ENCODE measurements around a stretch of chr9.

DNA sequence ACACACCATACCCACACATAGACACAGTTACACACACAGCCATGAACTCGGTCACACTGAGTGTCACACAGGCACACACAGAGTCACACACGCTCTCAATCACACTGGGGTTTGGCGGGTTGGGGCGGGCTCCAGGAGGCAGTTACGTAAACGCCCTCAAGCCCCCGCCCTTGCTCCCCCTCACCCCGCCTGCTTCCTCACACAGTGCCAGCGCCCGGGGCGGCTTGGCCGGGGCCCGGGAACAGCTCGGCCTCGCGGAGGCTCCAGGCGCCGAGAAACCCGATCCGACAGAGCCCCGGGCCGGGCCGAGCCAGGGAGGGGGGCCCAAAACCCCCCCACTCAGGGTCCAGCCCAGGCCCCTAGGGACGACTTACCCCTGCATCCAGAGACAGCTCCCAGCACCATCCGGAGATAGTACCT lies 3.5 kb upstream of the CNTFR start:
- PRO-cap: no peak
- RAMPAGE, long total RNA, 2 experiments: no peak in any of the 2 experiments

- PRO-cap: no peak
- RAMPAGE, long total RNA, 2 experiments: no peak in any of the 2 experiments
Observed at GRCh38 chr9:34629155-34629724, 374 bp upstream of the ARID3C start.

DNA sequence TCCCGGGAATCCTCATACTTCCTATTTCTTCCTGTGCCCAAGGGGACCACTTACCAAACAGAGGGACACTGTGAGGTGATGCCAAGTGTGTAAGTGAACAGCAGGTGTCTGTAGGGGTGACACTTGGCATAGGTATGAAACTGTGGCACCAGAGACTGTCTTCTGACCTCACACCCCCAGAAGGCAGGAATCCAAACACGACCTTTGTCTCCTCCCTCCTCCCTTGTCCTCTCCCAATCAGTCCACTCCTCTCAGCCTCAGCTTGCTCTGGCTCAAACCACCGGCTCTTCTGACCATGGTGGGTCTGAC lies 1.4 kb upstream of the ARID3C start:
- PRO-cap: no peak
- RAMPAGE, long total RNA, 2 experiments: no peak in any of the 2 experiments

DNA sequence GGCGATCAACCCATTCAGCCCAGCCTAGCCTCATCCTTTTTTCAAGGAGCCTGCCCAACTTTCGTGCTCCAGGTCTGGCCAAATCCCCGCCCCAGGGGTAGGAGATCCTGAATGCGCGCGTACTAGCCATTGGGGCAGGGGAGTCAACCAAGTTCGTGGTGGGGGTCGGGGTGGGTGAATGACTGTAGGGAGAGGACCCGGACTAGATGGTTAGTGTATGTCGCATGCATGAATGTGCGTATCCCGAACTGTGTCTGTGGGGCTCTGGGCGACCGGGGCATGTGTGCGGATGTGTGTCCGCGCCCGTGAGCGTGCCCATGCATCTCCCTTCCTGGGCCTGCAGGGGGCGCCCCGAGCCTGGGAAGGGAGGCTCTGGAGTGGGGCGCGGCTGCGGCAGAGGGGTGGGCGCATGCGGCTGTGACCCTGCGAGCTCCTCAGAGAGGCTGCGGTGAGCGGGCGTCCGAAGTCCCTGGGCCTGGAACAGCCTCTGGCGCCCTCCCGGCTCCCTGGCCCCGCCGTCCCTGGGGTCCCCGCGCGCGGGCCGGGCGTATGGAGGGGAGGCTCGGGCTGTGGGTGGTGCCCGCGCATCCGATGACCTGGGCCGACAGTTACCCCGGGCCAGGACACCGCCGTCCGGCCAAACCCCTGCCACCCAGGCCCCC lies 8.7 kb downstream of the CCL21 start:
- PRO-cap: bidirectional peak, plus-strand start at position 437 of the sequence, minus-strand start at position 281 of the sequence
- RAMPAGE, long total RNA, 2 experiments: no peak in any of the 2 experiments

- PRO-cap: no peak
- RAMPAGE, long total RNA, 2 experiments: no peak in any of the 2 experiments
Observed at GRCh38 chr9:35026178-35026899, 15.7 kb upstream of the C9orf131 start.

DNA sequence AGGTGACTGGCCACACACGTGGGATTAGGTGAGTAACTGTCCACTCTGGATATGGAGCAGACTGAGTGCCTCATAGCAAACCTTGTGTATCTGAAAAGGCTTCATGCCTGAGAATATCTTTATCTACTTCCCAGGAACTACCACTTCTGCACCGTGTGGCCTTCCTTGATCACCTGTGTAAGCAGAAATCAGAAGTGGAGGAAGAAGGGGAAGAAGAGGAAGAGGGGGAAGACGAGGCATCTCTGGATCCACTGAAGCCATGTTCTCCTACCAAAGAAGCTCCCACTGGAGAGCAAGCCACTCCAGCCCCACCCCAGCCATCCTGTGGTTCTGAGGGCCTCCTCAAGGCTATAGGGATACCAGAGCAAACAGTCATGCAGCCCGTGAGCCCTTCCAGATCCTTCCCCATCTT lies 693 bp downstream of the C9orf131 start:
- PRO-cap: no peak
- RAMPAGE, long total RNA, 2 experiments: no peak in any of the 2 experiments

- PRO-cap: unidirectional peak, minus-strand start at chr9:35070968
- RAMPAGE, long total RNA, 2 experiments: no peak in any of the 2 experiments
Observed at GRCh38 chr9:35070669-35071159, 1.7 kb downstream of the VCP start.

- PRO-cap: unidirectional peak, minus-strand start at chr9:35295805
- RAMPAGE, long total RNA, 2 experiments: no peak in any of the 2 experiments
Observed at GRCh38 chr9:35295483-35296056, 133.8 kb downstream of the UNC13B start.

DNA sequence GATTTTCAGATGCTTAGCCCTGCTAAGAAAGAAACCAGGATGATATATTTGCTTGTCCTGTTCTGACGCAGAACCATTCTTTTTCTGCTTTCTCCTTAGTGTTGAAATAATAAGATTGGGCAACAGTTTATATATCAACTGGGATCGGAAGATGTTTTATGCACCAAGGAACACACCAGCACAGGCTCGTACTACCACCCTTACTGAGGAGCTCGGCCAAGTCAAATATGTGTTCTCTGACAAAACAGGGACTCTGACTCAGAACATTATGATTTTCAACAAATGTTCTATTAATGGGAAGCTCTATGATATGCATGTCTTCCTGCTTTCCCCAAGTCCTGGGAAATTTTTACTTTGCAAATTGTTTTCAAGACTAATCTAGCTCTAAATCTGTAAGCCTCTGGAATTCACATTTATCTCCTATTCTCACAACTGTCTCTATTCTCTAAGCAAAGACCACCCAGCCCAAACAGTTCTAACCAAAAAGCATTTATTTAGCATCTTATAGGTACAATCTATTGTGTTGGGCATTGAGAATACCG lies 18.9 kb upstream of the RUSC2 start:
- PRO-cap: unidirectional peak, minus-strand start at position 86 of the sequence
- RAMPAGE, long total RNA, 2 experiments: no peak in any of the 2 experiments

DNA sequence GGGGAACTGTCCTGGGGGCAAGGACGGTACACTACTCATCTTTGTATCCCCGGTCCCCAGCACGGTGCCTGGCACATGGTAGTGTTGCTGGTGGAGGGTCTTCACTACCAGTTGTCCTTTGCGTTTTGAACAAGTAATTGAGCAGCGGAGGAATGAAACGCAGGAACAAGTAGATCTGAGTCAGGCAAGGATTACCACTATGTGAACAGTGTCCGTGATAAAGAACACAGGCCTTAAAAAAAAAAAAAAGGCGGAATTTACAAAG lies 884 bp downstream of the RUSC2 start:
- PRO-cap: unidirectional peak, minus-strand start at position 193 of the sequence
- RAMPAGE, long total RNA, 2 experiments: no peak in any of the 2 experiments

- PRO-cap: no peak
- RAMPAGE, long total RNA, 2 experiments: no peak in any of the 2 experiments
Observed at GRCh38 chr9:35537819-35538286, 25.8 kb downstream of the FAM166B start.

- PRO-cap: no peak
- RAMPAGE, long total RNA, 2 experiments: no peak in any of the 2 experiments
Observed at GRCh38 chr9:35616849-35617442, 1.3 kb downstream of the CD72 start.

DNA sequence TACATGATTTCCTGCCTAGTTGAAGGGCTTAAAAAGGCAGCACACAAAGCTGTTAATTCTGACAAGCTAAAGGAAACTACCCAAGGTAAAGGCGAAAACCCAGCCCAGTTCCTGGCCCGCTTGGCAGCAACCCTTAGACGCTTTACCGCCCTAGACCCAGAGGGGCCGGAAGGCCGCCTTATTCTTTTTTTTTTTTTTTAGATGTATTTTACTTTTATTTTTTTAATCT lies 12.0 kb downstream of the SIT1 start:
- PRO-cap: no peak
- RAMPAGE, long total RNA, 2 experiments: no peak in any of the 2 experiments

GRCh38 chr9:35675745-35676550 lies 2.2 kb downstream of the CA9 start:
- PRO-cap: bidirectional peak, plus-strand start at chr9:35676086, minus-strand start at chr9:35675905
- RAMPAGE, long total RNA, 2 experiments: no peak in any of the 2 experiments

DNA sequence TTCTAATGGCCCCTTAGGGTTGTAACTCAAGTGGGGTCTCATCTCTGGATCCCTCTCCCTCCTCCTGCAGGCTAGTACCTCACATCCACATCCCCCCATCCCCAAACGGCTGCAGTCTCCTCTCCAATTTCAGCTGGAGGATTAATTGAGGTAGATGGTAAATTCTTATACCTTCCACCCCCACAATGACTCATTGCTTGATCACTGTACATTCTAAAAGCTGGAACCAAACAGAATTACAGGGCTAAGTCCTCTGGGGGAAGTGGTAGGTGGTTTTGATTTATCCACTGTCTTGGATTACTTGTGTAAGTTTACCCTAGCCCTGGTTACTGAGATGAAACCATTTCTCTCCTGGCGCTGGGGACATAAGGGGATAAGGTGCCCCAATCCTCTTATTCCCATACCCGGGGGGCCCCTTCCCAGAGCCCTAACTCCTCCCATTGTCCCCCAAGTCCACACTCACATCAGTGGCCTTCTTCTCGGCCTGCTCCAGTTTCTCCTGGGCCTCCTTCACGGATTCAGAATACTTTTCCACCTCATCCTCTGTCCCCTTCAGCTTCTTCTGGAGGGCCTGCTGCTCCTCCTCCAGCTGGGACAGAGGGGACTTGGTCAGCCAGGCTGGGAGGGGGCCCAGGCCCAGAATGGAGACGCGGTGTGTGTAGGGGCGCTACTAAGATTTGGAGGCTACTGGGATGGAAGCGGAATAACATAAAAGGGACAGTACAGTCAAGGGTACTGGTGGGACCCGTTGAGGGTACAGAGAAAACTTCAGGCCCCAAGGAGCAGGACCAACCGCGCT lies 843 bp downstream of the TPM2 start:
- PRO-cap: no peak
- RAMPAGE, long total RNA, 2 experiments: start-site peak on the minus strand in 1 of 2 experiments, centred at position 517 of the sequence, 36 reads per replicate

DNA sequence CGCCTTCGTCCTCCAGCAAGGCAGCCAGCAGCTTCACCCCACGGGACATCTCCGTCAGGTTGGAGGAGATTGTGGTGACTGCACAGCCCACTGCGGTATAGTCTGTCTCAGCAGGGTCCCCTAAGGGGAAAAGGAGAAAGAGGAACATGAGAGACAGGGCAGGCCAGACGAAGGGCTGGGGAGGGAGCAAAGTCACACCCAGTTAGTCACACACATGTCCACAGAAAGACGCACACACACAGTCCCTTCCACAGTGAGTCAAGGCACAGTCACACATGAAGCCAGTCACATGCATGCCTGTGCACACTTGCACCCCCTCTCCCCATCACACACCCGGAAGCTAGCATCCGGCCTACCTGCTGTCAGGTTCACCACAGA lies 12.8 kb downstream of the TLN1 start:
- PRO-cap: no peak
- RAMPAGE, long total RNA, 2 experiments: no peak in any of the 2 experiments

- PRO-cap: no peak
- RAMPAGE, long total RNA, 2 experiments: no peak in any of the 2 experiments
Observed at GRCh38 chr9:35721898-35722297, 10.1 kb downstream of the TLN1 start.

DNA sequence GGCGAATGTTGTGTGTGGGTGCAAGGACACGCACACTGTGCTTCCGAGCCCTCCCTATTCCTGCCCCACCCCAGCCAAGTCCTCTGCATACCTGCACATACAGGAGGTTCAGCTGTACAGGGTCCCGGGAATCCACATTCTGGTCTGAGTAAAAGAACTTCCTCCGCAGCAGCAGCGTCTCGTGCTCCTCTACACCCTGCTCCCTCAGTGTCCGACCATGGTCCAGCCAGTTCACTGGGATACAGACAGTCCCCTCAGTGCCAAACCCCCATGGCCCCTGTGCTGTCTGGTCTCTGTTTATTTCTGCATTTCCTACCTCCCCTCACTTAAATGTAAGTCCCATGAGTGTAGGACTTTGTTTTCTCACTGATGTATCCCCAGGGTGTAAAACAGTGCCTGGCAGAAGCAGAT lies 7.9 kb downstream of the TLN1 start:
- PRO-cap: no peak
- RAMPAGE, long total RNA, 2 experiments: no peak in any of the 2 experiments

DNA sequence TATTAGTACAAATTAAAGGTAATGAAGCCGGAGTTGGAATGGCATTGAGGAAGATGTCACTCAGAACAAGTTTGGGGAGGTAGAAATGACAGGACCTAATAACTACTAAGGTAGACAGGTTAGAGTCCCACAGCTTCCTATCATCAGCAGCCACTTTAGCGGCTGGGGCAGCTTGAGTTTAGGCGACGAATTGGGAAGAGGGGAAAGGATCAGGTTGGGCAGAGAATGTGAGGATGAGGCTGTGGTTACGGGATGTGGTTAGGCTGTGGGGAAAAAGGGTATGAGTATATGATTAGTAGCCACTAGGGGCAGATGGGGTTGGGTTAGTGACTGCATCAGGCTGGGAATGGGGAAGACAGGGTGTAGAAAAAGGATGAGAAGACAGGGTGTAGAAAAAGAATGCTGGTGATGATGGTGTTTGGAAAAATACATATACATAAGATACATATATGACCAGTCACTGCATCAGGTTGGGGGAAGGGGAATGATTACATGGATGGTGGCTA lies 2.3 kb downstream of the TLN1 start:
- PRO-cap: no peak
- RAMPAGE, long total RNA, 2 experiments: no peak in any of the 2 experiments

DNA sequence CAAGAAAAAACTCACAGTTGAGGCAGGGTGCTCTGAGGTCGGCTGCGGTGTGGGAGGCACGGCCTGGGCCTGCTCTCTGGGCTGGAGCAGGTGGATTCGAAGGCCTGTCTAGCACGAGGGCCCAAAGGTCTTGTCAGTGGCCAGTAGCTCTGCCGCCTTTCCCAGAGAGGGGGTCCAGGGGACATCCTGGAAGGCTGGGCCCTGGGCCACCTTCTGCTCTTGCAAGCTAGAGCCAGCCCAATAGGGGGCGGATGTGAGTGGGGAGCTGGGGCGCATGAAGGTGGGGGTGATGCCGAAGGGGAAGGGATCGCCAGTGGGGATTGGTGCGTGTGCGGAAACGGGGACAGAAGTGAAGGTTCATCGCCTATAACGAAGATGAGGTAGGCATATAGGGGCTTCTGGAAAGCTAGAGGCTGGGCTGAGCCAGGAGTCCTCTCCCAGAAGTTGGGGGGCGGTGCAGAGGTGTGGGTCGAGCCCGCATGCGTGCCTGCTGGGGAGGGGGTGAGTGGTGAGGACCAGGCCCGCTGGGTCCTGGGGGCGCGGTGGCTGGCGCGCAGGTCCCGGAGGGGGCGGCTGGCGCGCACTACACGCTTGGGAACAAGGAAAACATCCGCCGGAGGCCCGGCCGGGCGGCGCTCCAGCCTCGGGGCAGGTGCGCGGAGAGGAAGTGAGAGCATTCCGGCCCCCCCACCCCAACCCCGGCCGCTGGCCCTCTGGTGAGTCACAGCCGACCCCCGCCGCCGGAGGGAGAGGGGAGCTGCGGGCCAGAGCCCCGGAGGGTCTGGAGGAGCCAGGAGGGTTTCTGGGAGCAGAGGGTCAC lies 2.6 kb upstream of the MSMP start:
- PRO-cap: unidirectional peak, plus-strand start at position 313 of the sequence; bidirectional peak, plus-strand start at position 737 of the sequence, minus-strand start at position 596 of the sequence
- RAMPAGE, long total RNA, 2 experiments: start-site peak on the plus strand in 2 of 2 experiments, centred at positions 320 to 661 of the sequence, 17 to 24 reads per replicate